Osteoblast (primary cell): ENCODE data around the gene NBAS.

DNA sequence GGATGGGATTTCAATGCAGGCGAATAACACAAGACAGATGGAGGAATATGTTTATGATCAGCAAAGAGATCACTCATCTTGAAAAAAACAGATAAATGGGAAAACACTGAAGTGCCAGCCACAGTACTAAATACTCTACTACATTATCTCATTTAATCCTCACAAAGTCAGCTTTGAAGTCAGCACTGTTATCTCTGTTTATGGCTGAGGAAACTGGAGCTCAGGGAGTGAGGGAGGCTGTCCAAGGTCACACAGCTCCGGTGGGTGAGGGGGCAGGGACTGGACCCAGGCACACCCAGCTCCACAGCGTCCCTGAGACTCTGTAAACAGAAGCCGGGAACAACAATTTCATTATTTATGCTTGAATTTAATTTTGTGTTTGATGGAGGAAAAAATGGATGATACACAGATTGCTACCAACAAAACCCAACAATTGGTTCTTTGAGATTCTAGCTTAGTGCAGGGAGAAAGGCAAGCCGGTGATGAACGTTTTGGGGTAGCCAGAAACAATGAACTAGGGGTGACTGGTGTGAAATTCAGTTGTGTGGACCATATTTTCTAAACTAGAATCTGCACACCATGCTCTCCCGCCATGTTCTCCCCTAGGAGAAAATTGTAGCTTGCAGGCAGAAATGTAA is 512 bp upstream of the GREB1 start:
- CAGE, long polyA plus RNA, result no peak
- RRBS, result 24% methylated on average over 3 of the region's 7 CpGs

DNA sequence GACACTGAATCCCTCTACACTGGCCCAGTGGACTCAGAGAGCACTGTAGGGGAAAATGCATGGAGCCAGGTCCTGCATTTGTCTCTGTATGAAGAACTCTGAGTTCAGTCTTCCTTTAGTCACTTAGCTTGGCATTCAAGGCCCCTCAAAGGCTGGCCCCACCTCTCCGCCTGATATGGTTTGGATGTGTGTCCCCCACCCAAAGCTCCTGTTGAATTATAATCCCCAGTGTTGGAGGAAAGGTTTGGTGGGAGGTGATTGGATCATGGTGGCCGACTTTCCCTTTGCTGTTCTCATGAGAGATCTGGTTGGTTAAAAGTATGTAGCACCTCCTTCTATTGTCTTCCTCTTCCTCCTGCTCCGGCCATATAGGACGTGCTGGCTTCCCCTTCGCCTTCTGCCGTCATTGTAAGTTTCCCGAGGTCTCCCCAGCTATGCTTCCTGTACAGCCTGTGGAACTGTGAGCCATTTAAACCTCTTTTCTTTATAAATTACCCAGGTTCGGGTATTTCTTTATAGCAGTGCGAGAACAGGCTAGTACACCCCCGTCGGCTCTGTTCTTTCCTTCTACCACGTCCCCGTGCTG is 11.2 kb upstream of the NTSR2 start:
- CAGE, long polyA plus RNA, result no peak
- RRBS, result no CpG with 5 or more reads among the region's 13 CpGs

DNA sequence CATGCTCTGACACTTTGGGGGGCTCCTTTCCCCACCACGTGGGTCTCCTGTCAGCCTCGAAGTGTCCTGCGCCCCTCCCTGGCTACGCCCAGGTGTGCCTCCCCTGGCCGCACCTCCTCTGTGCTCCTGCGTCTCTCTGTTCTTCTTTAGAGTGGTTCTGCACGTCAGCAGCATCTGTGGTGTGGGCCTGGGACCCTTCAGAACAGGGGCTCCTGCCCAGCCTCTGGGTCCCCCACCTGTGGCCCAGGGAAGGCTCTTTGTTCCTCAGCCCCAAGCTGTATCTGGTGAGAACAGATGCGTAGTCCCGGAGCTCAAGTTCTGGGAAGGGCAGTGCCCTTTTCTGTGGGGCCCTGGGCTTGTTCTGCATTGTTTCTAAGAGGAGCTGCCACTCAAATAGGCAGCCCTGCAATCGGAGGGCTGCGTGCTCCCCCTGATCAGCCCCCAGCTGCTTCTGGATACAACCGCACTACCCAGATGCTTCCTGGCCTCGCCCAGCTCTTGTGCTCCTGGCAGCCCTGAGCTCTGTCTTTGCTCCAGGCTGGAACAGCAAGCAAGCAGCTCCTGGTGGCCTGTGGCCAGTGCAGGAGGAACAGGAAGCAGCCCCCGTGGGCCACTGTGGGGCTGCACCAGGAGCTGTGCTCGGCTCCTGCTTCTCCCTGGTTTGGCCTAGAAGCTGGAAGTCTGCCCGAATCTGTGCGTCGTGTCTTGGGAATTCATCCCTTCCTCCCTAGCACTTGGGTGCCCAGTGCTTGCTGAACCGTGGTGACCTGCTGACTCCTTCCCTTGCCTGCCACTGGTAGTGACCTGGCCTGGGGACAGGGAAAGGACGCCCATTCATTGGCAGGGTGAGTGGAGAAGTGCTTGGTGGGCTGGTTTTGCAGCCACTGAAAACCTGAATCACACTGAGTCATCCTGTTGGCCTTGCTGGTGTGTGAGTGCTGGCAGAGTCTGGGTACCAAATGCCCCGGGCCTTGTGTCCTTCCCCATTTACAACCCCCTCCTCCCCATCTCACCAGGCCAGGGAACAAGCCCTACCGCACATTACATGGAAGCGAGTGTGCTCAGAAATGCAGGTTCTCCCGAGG is 27.2 kb upstream of the NTSR2 start:
- CAGE, long polyA plus RNA, result no peak
- RRBS, result no CpG with 5 or more reads among the region's 24 CpGs

DNA sequence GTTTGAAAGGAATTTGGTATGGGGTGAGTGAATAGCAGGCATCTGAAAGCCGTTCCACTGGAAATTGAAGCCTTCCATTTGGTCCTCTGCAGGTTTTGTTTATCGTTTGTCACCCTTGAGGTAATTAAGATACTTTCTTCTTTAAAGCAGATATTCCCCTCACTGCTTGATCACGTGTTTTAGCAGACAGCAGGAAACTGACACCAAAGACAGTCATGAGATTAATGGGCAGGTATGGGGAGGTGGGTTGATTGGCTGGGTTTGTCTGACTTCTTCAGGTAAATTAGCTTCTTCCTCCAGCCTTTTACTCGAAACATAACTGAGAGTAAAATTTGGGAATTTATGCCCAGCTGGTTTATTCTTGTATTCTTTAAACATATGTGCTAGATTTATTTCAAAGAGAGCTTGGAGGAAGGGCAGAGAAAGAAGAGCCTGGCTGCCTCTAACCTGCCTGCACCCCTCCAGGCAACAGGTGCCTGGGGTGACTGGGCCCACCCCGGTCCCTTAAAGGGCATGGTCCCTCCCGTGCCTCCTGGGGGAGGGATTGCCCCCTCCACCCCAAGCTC is 10.8 kb downstream of the LPIN1 start:
- CAGE, long polyA plus RNA, result no peak
- RRBS, result no CpG with 5 or more reads among the region's 6 CpGs

DNA sequence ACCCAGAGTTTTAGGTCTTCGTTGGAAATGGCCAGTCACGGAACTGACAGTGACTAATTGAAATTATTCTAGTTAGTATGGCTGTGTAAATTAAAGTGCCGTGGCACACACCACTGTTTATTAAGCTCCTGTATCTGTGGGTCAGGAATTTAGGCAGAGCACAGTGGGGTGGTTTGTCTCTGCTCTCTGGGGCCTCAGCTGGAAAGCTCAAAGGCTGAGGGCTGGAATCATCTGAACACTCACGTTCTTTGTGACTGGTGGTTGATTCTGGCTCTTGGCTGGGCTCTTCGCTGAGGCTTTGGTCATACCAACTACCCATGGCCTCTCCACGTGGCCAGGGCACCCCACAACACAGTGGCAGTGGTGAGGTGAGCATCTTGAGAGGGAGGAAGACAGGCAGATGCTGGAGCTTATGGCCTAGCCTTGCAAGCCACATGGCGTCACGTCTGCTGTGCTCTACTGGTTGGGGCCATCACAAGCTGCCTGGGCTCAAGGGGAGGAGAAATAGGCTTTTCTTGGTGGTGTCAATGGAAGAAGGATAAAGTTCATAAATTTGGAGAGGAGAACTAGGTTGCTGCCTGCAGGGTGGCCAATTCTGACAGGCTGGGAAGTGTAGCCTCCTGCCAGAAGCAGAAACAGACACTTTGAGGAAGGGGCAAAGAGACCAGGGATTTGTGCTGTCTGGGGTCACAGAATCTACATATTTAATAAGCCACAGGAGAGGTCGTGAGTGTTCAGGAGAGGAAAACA is 19.6 kb downstream of the LPIN1 start:
- CAGE, long polyA plus RNA, result no peak
- RRBS, result no CpG with 5 or more reads among the region's 9 CpGs

- CAGE, long polyA plus RNA, result no peak
- RRBS, result no CpG with 5 or more reads among the region's 12 CpGs
Measured at GRCh38 chr2:11767518-11768123, 21.2 kb downstream of the LPIN1 start.

DNA sequence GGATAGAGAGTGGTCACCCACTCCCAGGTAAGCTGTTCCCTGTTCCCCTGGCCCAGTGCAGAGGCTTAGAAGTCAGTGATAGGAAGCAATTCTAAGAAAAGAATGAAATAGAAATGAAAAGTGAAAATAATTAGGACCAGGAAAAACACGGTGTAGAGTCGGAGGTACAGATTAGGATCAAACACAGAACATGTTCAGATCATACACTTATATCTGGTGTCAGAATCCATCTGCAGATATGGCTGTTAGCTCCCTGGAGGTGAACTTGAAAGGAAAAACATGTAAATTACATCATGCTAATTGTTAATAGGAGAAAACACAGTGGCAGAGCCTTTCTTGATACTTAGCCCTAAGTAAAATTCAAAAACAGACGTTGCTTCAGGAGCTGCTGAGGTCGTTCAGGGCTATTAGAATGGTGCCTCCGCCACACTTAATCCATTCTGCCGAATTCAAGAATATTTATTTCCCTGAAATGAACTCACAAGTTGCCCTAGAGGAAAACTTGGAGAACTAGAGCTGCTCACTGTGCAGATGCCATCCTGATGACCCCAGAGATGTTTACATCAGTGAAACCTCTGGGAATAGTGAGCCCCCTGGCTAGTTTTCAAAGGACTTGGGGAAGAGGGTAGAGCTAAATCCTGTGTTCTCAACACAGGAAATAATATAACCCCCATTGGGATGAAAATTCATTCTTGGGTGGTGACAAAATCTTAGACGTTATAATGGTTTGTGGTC is 27.5 kb downstream of the LPIN1 start:
- CAGE, long polyA plus RNA, result no peak
- RRBS, result no CpG with 5 or more reads among the region's 7 CpGs

DNA sequence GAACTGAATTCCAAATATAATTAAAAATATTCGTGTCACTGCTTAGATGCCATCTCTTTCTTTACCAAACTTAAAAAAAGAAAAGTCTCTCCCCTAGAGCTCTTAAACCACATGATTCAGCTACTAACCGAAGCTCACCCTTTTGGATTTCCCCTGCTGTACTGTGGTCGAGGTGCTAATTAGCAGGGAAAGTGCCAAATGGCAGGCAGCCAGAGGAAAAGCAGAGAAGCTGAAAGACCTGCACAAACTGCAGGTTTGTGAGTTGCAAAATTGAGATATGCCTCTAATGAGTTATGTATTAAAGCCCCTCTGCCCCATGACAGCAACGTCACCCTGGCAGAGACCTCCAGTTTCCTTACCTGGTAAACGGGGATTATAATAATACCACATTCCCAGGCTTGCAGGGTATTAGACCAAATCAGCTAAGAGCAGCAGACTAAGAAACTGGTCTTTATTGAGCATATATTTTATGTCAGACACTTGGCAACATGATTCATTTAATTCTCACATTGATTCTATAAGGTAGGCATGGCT is 259.6 kb downstream of the LPIN1 start:
- CAGE, long polyA plus RNA, result no peak
- RRBS, result no CpG with 5 or more reads among the region's 5 CpGs

DNA sequence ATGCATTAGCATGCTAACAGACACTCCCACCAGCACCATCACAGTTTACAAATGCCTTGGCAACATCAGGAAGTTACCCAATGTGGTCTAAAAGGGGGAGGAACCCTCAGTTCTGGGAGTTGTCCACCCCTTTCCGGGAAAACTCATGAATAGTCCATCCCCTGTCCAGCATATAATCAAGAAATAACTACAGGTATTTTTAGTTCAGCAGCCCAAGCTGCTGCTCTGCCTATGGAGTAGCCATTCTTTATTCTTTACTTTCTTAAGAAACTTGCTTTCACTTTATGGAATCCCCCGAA is 337.6 kb downstream of the LPIN1 start:
- CAGE, long polyA plus RNA, result no peak
- RRBS, result no CpG with 5 or more reads among the region's 2 CpGs

- CAGE, long polyA plus RNA, result no peak
- RRBS, result no CpG with 5 or more reads among the region's 1 CpG
Measured at GRCh38 chr2:12262444-12263083, 454.2 kb upstream of the TRIB2 start.

- CAGE, long polyA plus RNA, result no peak
- RRBS, result no CpG with 5 or more reads among the region's 8 CpGs
Measured at GRCh38 chr2:12320843-12321739, 395.6 kb upstream of the TRIB2 start.

GRCh38 chr2:12325957-12326174 is 390.9 kb upstream of the TRIB2 start:
- CAGE, long polyA plus RNA, result no peak
- RRBS, result no CpG with 5 or more reads among the region's 6 CpGs

- CAGE, long polyA plus RNA, result no peak
- RRBS, result no CpG with 5 or more reads among the region's 4 CpGs
Measured at GRCh38 chr2:12478848-12479104, 238.0 kb upstream of the TRIB2 start.

- CAGE, long polyA plus RNA, result no peak
- RRBS, result no CpG with 5 or more reads among the region's 5 CpGs
Measured at GRCh38 chr2:12486015-12486619, 230.6 kb upstream of the TRIB2 start.

DNA sequence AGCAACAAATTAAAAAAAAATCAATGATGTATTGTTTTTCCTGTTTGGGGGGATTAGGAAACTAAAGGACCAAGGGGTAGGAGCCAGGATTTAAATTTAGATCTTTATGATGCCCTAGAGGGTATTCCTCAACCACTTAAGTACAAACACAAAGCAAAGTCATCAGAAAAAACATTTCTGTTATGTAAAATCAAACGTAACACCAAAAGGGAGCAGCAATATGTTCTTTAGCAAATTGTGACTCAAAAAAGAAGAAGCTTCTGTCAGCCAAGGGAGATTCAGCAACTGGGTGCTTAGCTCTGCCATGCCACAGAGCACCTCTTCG is 212.5 kb downstream of the TRIB2 start:
- CAGE, long polyA plus RNA, result no peak
- RRBS, result no CpG with 5 or more reads among the region's 2 CpGs

DNA sequence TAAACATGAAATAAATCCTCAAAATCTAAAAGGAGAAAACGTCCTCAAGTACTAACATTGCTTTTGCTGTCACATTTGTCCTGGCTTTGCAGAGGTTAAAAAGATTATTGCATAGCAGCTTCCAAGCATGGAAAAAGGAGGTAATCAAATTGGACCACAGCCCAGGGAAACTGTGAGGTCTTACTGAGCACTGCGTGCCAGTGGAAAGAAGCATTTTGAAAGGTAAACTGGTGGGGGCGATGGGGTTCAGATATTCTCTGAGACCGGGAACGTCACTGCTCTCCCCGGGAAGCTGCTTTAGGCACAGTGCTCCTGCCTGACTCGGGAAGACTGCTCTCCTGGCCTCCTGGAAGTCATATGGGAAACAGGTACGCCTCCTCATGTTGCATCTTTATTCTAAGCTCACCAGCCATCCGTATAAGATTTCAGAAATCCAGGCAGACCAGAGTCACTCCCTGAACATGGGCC is 283.9 kb downstream of the TRIB2 start:
- CAGE, long polyA plus RNA, result no peak
- RRBS, result no CpG with 5 or more reads among the region's 9 CpGs

DNA sequence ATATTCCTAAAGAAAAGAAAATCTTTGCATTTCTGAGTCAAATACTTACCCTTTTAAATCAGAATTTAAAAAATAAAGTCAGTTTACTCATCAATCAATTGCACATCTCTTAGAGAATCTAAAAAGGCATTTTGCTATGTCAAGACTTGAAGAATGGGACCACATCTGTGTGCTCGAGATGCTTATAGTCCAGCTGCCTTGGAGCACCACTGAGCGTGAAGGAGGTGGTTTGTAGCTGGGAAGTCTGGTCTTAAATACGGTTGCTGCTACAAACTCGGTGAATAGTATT is 289.6 kb downstream of the TRIB2 start:
- CAGE, long polyA plus RNA, result no peak
- RRBS, result no CpG with 5 or more reads among the region's 4 CpGs

DNA sequence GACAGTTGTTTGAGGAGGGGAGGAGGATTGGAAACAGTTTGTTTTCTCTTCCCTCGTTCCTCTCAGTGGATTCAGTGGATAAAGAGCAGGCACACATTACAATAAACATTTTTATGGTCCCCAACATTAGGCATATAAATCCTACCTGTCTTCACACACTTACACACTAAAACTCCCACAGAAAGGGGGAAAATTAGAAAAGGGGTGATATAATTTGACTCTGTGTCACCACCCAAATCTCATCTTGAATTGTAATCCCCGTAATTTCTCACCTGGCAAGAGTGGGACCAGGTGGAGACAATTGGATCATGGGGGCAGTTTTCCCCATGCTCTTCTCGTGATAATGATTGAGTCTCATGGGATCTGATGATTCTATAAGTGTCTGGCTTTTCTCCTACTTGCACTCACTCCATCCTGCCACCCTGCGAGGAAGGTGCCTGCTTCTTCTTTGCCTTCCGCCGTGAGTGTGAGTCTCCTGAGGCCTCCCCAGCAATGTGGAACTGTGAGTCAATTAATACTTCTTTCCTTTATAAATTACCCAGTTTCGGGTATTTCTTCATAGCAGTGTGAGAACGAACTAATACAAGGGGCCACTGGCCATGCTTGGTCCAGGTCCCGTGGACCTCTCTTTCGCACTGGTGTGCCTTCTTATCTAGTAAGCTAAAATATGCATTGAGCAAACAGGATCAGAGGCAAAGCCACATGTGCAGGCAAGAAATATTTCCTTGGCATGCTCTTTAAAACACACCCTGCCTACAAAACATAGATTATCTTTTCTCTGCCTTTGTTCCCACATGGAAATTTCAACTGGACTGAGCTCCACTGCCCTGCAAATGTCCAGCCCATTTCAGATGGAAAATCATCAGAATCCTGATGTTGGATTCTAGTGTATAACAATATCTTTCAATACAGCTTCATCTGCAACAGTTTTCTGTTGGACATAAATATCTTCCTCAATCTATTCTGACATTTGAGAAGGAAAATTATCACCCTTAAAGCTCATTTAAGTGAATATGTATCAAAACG is 821.1 kb downstream of the TRIB2 start:
- CAGE, long polyA plus RNA, result no peak
- RRBS, result no CpG with 5 or more reads among the region's 11 CpGs

DNA sequence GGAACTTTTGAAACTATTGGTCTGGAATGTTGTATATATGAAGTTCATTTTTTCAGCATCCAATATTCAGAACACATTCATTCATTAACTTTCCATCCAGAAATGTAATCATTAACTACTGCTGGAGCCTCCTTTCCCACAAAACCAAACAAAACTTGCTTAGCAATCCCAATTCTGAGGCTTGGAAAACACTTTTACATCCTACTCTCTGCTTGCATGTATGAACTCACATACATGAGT is 869 bp upstream of the LRATD1 start:
- CAGE, long polyA plus RNA, result no peak

DNA sequence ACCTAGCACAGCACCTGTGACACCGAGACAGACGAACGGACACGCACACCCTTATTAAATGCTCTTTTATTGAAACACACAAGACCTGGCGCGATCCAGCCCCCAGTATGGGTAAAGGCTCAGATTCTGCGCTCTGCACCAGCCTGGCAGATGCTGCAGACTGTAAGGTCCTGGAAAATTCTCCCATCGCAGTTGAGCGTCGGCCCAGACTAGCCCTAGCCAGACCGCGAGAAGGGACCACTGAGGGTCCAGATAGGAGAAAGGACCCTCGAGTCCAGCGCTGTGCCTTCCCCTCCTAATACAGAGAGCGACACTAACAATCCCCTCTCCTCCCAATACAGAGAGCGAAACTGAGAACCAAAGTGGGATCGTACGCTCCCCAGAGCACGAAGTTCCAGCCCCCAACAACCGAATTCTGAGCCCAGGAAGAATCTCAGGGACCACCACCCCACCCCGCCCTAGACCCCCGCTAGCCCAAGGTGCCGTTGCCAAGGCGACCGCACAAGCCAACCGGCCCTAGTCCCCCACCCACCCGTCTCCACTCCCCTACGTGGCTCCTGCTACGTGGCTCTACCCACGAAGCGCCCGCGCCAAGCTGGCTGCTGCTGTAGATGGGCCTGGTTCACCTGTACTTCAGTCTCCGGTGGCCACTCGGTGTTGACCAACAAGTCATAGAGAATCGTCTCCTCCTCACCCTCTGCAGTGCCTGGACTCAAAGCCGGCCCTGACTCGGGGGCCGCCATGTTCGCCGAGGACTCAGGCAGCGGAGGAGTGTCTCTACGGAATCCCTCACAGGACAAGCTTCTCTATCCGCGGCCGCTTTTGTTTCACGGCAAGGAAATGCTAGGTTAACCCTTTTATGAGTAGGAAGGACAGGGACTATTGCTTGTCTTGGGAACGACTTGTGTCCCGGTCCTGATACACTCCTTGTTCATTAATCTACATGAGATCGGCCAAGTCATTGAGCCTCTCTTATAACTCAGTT is at the start of gene NBAS:
Gene NBAS, minus strand, starts transcription at position 773 of the 985 bp plus-strand sequence.
- CAGE, long polyA plus RNA, result no peak
- RRBS, result 5% methylated on average over 3 of the region's 50 CpGs